Monocyte (primary cell): ENCODE measurements around a stretch of chr2.

DNA sequence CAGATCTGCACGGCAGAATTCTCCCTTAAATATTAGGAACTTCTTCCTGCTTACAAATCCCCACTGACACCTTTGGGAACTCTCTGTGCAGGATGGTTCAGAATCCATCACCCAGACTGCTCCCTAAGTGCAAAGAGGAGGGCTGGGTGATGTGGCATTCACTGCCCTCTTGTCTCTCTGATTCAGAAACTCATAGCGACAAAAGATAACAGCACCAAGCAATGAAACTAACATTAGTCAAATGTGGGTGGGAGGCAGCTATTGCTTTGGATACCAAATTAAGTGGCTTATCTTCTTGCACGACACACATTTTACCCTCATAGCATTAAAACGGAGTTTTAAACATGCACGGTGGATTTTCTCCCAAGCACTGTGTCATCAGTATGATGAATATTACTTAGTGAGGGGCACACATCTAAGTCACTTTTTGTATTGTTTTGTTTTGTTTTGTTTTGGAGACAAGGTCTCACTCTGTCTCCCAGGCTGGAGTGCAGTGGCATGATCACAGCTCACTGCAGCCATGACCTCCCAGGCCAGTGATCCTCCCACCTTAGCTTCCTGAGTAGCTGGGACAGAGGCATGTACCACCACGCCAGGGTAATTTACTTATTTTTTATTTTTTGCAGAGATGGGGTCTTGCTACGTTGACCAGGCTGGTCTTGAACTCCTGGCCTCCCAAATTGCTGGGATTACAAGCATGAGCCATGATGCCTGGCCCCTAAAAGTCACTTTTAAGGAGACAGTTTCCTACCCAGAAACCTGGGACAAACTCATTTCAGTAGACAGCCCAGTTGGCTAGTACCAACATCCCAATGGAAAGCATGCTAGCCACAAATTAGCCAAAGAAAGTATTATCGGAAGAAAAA lies 41.0 kb upstream of the NEB start:
- PRO-cap, 2 experiments, result no peak in any of the 2 experiments

DNA sequence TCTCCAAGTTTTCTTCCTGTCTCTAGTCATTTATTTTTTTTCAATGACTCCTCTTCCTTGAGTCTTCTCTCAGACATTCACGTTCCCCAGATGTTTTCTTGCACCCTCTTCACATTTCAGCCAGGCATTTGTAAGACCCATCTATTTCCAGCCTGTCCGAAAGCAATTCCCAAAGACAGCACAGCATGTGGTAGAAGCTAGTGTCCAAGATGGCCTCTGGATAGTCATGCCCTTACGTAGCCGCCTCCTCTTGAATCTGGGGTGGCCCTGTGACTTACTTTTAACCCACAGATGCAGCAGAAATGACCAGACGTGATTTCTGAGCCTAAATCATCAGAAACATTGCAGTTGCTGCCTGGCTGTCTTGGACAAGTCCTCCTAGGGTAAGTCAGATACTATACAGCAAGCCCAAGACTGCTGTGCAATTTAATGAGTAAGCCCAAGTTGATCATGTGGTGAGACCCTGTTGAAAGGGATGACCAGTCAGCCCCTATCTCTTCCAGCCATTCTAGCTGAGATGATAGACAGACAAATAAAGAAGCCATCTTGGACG lies 12.4 kb downstream of the ARL5A start:
- PRO-cap, 2 experiments, result no peak in any of the 2 experiments

DNA sequence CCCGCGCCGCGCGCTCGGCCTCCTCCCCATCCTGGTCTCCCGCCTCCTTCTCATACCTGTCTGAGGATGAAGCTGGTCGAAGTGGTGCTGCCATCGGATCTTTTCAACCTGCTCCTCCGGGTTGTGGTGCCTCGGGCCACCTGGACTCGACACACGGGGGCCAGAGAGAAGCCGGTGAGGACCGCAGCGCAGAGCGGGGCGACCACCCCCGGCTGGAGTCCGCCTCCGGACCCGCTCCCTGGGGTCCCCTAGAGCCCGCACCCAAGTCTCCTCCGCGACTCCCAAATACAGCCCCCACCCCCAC lies 618 bp downstream of the CACNB4 start:
- PRO-cap, 2 experiments, result no peak in any of the 2 experiments

DNA sequence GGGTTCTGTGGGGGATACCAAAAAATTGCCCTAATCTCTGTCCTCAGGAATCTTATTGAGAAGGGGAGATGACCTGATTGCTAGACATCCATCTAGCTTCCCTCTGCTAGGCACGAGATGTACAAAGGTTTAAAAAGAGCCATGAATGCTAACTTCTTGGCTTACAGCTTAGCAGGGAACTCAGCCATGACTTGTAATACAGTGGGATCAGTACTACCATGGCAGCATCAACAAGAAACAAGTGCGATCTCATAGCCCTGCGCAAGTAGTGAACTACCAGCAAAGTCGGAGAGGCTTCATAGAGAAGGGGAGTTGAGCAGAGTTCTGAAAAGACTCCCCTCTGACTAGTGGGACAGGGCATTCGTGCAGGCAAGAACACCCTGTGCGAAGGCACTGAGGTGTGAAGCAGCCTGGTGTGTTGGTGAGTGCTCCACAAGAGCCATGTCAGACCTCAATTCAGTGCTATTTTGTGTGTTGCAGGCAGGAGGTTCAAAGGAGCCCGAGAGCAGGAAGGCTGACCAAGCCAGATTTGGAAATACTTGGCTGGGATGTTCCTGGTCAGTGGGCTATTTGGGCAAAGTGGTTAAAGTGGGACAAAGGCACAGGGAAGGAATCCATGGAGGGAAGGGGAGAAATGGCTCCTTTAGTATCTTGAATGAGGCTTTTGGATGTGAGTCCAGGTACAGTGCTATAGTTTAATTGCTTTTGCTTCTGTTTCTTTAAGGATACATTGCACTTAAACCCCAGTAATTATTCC lies 130.1 kb downstream of the FMNL2 start:
- PRO-cap, 2 experiments, result no peak in any of the 2 experiments

GRCh38 chr2:152466694-152467255 lies 131.8 kb downstream of the FMNL2 start:
- PRO-cap, 2 experiments, result no peak in any of the 2 experiments

DNA sequence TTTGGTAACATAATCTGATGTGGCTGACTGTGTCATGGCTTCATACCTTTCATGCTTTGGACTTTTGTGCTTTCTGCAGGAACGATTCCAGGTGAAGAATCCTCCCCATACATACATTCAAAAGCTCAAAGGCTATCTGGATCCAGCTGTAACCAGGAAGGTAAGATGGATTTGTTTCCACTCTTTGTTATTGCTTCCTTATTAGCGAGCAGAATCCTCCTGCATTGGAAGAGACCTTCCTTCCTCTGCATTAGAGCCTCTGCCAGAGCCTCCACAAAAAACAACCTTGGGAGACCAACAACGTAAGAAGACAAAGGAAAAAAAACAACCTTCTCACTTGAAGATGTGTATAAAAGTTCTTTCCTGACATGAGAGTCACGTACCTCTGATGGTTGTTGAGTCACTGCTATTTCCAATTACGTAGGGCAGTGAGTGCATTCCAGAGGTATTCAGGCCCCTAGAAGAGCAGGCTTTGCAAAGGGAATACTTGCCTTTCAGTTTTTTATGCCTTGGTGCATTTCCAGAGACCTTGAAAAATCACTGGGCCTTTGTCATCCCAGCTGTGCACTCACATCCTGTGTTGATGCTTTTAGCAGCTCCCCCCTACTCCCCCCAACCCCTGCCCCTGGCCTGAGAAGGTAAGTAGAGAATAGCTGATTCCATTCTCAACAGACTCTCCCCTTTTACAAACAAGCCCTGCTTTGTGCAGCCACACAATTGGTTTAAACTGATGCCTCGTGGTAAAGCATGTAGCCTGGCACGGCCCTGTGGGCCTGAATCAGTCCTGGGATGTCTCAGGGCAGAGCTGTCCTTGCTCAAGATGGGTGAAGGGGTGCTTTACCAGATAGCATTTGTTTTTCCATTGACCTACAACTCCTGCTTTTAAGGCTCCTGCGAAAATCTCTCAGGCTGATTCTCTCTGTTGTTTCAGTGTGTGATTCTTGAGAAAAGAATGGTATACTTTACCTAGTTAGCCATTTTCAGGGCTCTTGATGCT lies 174.3 kb downstream of the PRPF40A start:
- PRO-cap, 2 experiments, result no peak in any of the 2 experiments

- PRO-cap, 2 experiments, result no peak in any of the 2 experiments
These were observed 85.3 kb downstream of the PRPF40A start for GRCh38 chr2:152631876-152632389.

DNA sequence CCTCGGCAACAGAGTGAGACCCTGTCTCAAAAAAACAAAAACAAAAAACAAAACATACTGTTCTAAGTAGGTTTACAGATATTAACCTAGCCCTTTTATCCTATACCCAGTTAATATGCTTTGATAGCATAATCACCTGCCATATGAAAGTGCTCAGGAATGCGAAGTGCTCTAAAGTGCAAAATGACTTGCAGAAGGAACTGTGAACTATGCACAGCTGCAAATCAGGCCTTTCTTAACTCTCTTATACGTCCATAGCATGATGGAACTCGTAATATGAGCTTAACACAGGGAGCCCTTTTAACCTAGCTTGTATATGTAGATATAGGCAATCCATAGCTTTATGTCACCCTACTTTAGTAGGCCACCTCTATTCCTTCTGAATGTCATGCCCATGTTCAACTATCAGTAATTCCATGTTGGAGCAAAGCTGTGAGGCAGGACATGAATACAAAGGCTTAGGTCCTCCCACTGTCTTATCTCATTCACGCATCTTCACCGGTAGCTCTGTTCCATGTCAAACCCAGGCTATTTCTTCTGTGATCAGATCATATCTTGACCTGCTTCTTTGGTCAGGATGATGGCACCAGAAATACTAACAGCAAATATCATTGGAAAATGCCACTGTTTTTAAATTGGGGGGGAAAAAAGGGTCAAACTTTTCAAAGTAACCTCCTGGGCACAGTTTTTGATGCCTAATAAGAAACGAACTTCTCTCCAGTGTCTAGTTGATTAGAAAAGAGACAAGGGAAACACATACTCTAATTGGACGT lies 72.9 kb downstream of the PRPF40A start:
- PRO-cap, 2 experiments, result no peak in any of the 2 experiments

GRCh38 chr2:152650354-152651333 lies 66.6 kb downstream of the PRPF40A start:
- PRO-cap, 2 experiments, result no peak in any of the 2 experiments

DNA sequence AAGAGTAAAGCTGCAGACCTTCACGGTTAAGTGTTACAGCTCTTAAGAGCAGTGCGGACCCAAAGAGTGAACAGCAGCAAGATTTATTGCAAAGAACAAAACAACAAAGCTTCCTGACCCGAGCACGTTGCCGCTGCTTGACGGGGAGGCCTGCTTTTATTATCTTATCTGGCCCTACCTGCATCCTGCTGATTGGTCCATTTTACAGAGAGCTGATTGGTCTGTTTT lies 85.9 kb downstream of the ARL6IP6 start:
- PRO-cap, 2 experiments, result no peak in any of the 2 experiments

DNA sequence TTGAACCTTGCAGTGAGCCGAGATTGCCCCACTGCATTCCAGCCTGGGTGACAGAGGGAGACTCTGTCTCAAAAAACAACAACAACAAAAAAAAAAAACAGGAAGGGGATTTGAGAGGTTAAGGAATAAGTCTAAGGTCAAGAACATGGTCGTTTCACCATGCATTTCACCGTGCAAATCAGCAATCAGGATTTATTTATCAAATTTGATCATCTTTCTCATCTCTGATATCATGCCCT lies 334.9 kb downstream of the GALNT13 start:
- PRO-cap, 2 experiments, result no peak in any of the 2 experiments

GRCh38 chr2:154698466-154698631 lies 146 bp upstream of the KCNJ3 start:
- PRO-cap, 2 experiments, result no peak in any of the 2 experiments

GRCh38 chr2:154709493-154709948 lies 11.0 kb downstream of the KCNJ3 start:
- PRO-cap, 2 experiments, result no peak in any of the 2 experiments

DNA sequence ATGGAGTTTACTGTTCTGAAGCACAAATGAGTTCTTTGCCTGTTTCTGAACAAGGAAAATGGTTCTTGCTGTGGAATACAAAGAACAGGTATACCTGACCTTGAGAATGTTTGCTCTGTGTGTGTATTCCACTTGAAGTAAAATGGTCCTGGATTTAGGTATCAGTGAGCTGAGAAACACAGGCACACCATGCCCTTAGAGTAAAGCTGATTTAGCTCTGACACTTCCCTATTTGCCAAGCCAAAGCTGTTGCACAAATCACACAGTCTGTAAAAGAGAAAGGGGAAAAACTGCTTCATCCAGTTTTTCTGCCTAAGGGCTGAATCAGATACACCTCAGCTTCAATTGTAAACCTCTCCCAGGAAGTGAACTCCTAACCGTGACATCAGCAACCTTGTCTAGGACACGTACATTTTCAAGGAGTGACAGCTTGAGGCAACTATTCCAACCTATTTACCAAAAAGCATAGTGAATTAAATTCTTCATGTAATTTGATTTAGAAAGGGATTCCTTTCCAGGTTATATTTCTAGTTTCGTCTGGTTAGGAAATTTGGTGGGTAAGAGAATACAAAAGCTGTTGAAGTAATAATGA lies 150.4 kb downstream of the NR4A2 start:
- PRO-cap, 2 experiments, result no peak in any of the 2 experiments

- PRO-cap, 2 experiments, result peak in 1 of 2 experiments; most common minus-strand start chr2:156329858 (in 1)
These were observed 2.8 kb downstream of the NR4A2 start for GRCh38 chr2:156329495-156330421.

DNA sequence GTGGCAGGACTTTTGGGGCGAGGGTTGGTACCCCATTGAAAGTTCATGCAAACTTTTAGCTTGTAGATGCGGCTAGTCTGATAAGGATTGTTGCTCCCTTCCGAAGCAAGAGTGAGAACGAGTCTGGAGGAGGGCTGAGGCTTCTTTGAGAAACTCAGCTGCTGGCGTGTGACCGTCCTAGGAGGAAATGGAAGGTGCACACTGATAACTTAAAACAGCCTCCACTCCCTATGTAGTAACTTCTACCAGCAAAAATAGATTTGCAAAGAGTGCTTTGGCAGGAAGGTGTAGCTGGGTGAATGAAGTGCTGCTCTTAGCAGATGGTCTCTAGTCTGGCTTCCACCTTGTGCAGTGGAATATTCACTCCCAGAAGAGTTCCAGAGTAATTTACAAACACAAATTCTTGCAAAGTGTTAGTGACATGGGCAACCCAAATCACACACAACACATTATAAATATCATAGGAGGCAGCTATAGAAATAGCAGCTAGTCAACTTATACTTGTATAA lies 611 bp downstream of the GPD2 start:
- PRO-cap, 2 experiments, result peak in 2 of 2 experiments; most common plus-strand start position 112 of the sequence (in 1); most common minus-strand start position 188 of the sequence (in 1)

GRCh38 chr2:156437245-156437677 lies 1.1 kb downstream of the GPD2 start:
- PRO-cap, 2 experiments, result peak in 2 of 2 experiments; most common plus-strand start chr2:156437452 (in 1); most common minus-strand start chr2:156437412 (in 2)

- PRO-cap, 2 experiments, result no peak in any of the 2 experiments
These were observed 3.2 kb downstream of the GPD2 start for GRCh38 chr2:156439455-156439679.

DNA sequence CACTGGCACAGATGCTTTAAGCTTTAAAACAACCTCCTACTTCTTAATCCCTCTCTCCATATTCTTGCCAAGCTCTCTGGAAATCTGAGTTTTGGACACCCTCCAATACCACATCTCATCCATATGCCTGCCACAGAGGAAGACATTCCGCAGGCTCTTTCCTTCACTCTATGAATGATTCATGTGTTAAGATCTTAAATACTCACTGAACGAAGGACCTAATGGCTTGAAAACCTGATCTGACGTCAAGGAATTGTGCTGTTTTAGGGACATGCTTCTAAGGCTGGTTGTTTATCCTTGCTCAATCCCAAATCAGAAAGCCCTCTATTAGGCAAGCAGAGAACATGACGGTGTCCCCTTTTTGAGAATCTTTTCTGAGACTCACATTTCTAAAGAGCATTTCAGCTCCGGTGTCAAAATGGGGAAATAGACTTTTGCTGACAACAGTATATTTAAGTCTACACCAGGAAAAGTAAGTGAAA lies 83.8 kb upstream of the GALNT5 start:
- PRO-cap, 2 experiments, result no peak in any of the 2 experiments

GRCh38 chr2:157438912-157439261 lies 5.0 kb downstream of the CYTIP start:
- PRO-cap, 2 experiments, result no peak in any of the 2 experiments